Kidney (tissue), 2 donors: ENCODE measurements around a stretch of chr11.

DNA sequence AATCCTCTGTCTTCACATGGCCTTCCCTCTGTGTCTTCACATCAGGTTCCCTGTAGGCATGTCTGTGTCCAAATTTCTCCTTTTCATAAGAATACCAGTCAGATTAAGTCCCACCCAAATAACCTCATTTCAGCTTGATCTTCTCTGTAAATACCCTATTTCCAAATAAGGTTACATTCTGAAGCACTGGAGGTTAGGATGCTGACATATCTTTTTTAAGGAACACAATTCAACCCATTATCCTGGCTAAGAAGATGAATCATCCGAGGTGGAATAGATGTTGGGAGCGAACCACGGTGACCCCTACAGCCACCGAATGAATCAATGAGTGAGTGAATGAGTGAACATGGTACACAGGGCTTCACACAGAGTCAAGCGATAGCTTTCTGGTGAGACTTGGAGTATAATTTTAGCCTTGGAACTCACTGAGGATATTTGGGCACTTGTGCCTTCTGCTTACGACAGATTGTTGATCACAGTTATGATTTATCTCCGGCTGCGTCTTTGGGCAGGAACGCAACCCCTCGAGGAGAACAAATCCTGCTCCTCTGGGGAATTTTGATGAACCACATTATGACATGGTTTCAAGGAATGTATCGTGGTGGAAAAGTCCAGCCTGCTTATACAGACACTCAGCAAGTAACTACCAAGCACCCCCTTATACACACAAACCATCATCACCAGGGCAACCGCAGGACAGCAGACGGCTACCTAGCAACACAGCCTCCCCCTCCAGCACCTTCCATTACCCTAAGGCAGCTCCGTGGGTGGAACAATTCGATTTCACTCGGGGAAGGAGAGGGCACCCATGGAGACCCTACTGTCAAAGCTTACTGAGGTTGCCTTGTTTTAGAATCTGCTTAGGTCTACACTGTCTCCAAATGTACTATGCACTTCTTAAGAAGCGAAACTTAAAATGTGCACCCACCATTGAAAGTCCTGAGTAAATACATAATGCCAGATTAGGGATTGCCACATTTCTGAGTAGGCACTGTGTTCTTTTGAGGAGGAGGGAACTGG, 34.0 kb upstream of the MICAL2 start:
- PRO-cap, result unidirectional peak, plus-strand start at position 786 of the sequence
- RRBS, result no CpG with 5 or more reads among the region's 17 CpGs

DNA sequence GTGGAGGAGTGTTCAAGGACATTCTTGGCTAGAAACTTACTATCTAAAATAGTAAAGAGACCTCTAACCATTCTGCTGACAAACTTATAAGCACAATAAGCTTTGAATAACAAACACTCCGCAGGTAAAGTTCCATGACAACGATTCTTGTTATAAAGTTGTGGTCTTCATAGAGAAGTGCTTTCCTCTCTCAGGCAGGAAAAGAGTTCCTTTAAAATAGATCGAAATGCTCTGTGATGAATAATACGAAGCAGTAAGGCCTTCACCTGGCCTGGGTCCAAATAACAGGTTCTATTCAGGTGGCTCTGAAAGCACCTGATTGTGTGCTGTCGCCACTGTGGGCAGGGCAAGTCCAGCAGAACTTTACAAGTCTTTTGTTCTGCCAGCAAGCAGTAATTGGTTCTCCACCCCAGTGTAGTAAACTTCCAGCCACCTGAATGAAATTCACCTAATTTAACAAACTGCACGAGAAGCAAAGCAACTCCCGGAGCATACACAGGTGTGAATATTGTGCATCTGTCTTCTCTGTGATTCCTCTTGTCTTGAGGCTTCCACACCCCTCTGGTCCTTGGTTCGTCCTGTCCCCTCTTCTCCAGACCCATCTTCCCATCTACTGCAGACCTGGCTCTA, 15.1 kb upstream of the MICAL2 start:
- PRO-cap, result no peak
- RRBS, result no CpG with 5 or more reads among the region's 8 CpGs

GRCh38 chr11:12103725-12104353, 6.6 kb upstream of the MICAL2 start:
- PRO-cap, result no peak
- RRBS, result no CpG with 5 or more reads among the region's 3 CpGs

DNA sequence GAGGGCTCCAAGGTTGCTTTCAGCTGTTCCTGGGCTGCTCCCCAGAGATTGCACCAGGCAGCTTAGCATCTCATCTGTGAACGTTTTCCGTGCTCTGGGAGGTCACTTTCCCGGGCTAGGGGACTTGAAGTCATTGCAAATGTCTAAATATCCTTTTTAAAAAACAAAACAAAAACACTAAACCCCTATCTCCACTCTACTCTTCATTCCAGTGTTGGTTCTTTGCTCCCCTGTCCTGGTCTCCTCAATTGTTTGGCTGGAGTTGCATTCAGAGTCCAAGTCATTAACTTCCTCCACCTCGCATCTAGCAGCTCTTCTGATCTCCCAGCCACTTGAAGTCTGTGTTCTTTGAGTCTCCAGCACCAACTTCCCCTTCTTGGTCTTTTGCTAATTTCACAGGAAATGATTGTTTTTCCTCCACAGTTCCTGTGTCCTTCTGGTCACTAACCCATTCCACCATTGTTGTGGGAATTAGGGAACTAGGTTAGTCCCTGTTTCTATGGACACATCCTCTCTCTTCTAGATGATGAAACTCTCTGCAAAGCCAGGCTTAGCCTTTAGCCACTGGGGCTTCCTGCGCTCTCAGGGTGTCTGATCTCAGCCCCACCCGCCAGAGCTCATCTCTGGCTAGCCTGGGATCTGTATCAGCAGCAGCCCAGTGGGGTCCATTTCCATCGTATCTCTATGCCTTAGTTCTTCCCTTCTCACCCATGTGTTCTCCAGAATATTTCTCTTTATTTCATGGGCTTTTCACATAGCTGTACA, 14.3 kb downstream of the MICAL2 start:
- PRO-cap, result no peak
- RRBS, result no CpG with 5 or more reads among the region's 7 CpGs

GRCh38 chr11:12127487-12127916, 17.1 kb downstream of the MICAL2 start:
- PRO-cap, result no peak
- RRBS, result no CpG with 5 or more reads among the region's 3 CpGs

GRCh38 chr11:12143503-12144327, 33.3 kb downstream of the MICAL2 start:
- PRO-cap, result unidirectional peak, plus-strand start at chr11:12143933
- RRBS, result no CpG with 5 or more reads among the region's 7 CpGs

- PRO-cap, result no peak
- RRBS, result 100% methylated on average over 1 of the region's 7 CpGs
Observed at GRCh38 chr11:12150820-12151197, 40.4 kb downstream of the MICAL2 start.

DNA sequence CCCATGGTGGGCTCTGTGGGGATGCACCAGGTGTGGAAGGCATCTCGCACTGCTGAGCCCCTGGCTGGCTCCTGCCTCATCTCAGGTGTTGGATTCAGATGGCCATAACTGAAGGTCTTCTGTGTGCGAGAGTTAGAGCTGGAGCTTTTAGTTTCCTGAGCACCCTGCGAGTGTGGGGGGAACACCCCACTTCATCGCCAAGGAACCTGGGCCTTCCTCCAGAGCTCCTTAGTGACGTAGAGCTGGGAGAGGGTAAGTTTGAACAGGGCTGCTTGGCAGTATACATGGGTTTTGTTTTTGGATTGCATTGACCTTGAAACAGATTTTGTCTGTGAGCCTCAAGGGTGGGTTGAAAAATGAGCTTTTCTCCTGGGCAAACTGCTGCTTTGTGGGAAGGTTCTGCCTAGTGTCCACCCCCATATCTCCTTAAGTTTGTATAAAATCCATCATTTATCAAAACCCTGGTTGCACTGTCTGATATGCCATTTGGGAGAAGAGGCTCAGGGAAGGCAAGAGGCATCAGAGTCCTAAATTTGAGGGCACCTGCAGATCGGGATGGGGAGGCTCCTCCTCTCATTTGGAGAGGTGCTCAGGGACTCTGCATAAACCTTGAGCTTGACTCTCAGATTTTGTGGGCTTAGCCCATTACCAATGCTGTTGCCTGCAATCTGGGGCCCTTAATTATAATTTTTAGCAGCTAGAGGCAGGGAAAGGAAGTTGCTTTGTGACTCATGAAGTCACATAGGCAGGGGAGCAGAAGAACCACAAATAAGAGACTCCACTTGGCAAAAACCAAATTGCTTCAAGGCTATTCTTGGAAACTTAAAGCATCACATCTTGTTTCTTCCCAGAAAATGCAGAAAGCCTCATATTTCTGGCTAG, 46.6 kb downstream of the MICAL2 start:
- PRO-cap, result no peak
- RRBS, result no CpG with 5 or more reads among the region's 6 CpGs

DNA sequence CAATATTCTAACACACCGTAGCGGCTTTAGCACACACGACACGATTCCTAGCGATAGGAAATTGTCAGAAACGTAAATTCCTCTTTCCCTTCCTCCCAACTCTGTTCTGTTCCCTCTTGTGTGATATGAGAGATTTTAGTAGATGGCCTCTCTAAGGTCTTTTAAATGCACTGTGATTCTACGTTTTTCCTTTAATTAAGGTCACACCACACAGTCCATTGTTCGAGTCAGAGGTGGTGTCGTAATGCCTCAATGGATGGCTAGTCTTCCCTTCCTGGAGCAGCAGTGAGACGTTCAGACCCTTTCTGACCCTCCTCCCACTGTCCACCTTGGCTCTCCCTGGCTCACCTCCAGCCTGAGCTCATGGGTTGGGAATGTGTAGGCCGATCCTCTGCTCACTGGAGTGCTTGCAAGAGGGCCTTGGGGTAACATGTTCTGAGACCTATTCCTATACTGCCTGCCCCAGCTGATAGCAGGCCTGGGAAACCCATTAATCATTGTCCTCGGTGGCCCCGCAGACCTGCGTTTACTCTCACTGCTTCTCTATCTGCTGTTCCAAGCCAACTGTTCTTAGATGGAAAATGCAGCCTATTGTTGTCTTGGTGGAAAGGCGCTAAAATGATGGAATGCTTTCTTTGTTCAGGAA, 72.2 kb downstream of the MICAL2 start:
- PRO-cap, result no peak
- RRBS, result no CpG with 5 or more reads among the region's 15 CpGs

DNA sequence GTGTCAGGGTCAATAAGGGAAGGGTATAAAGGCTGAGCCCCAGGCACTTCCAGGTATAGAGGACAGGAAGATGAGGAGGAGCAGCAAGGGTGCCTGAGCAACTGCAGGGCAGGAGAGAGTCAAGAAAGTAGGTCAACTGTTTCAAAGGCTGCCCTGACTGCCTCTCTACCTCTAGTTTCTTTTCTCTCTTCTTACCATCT, 86.0 kb downstream of the MICAL2 start:
- PRO-cap, result no peak

DNA sequence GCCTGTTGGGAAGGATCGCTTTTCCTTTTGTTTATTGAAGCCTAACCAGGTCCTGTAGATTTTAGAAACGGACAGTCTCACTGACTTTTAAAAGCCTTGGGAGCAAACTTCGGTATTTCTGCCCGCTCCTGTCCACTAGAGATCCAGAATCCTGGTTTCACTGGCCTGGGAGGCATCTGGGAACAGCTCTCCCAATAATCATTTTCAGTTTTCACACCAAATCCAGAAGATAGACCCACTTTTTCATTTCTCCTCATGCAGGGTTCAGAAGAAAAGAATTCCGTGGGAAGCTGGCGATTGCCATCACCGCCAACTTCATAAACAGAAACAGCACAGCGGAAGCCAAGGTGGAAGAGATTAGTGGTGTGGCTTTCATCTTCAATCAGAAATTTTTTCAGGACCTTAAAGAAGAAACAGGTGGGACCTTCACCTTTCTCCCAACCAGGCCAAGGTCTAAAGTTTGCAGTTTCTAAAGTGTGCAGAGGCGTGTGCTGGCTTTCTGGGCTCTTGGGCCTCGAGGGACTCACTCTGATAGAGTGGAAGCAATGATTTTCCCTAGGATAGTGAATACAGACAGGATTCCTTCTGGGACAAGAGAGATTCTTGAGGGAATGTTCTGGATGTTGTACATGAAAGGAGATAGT, 102.7 kb downstream of the MICAL2 start:
- PRO-cap, result no peak
- RRBS, result no CpG with 5 or more reads among the region's 10 CpGs

GRCh38 chr11:12287379-12288297, 89.7 kb upstream of the PARVA start:
- PRO-cap, result no peak
- RRBS, result no CpG with 5 or more reads among the region's 14 CpGs

- PRO-cap, result no peak
- RRBS, result no CpG with 5 or more reads among the region's 4 CpGs
Observed at GRCh38 chr11:12329105-12329620, 48.2 kb upstream of the PARVA start.

GRCh38 chr11:12379816-12381052, 2.9 kb downstream of the PARVA start:
- PRO-cap, result no peak
- RRBS, result no CpG with 5 or more reads among the region's 10 CpGs

- PRO-cap, result no peak
- RRBS, result no CpG with 5 or more reads among the region's 3 CpGs
Observed at GRCh38 chr11:12390579-12391177, 13.3 kb downstream of the PARVA start.

DNA sequence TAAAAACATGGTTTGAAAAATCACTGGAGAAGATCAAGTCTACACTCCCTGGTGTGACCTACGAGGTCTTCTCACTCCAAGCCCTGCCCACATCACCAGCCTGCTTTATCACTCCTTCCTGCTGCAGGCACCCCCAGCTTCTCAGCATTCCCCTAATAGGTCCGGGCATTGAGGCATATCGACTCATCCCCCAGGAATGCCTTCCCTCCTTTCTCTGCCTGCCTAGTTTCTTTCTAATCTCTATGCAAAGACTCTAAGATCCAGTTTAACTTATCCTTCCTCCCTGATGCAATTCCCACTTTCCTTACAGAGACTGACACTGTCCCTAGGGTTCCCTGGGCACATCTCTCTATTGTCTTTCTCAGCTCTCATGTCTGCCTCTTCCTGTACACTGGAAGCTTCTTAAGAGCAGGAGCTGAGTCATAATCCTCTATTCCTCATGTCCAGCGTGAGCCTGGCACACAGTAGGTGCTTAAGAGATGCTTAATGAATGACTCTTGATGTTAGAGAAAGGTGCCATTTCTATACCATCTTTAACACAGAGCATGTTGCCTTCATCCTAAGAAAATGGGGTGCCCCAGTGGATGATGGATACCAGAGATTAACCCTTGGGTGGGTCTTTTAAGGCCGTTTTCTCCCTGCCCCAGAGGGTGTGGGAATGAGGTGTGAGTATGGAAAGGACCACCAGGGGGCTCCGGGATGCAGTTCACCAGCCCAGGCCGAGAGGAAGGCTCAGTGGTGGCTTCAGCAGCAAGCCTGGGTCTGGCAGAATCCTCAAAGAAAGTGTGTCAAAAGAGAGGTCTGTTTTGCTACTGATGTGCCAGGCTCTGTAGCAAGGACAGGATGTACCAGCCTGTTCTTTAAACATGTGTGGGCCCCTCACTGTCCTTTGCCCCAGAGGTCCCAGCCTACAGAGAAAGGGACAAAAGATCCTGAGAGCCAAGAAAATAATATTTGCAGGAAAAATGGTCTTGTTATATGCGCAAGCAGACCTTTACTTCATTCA, 34.7 kb downstream of the PARVA start:
- PRO-cap, result no peak
- RRBS, result no CpG with 5 or more reads among the region's 8 CpGs

DNA sequence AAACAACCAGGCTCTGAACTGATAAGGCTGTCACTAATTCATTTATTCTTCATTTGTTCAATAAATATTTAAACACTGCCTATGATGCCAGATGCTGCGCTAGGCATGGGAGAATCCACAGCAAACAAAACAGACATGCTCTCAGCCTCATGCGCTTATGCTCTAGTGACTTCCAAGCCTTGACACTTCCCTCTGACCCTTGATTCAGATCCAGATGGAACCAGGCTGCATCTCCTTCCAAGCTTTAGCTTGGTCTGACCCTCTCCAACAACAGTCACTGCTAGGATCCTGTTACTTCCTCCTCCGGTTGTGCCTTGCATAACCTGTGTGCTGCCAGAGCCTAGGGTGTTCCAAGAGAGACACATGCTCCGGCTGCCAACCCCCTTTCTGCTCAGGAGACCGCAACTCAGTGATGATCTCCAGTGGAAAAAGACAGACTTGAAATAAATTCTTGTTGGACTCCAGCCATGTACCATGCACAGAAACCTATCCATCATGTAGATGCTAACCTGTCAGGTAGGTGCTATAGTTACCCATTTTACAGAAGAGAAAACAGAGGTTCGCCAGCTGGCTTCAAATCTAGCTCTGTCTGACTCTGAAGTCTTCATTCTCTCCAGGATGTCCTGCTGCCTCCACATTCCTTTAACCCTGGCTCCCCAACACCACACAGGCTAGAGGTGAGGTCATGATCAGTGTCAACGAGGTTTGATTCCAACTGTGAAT, 136.3 kb upstream of the TEAD1 start:
- PRO-cap, result no peak
- RRBS, result 55% methylated on average over 2 of the region's 7 CpGs

DNA sequence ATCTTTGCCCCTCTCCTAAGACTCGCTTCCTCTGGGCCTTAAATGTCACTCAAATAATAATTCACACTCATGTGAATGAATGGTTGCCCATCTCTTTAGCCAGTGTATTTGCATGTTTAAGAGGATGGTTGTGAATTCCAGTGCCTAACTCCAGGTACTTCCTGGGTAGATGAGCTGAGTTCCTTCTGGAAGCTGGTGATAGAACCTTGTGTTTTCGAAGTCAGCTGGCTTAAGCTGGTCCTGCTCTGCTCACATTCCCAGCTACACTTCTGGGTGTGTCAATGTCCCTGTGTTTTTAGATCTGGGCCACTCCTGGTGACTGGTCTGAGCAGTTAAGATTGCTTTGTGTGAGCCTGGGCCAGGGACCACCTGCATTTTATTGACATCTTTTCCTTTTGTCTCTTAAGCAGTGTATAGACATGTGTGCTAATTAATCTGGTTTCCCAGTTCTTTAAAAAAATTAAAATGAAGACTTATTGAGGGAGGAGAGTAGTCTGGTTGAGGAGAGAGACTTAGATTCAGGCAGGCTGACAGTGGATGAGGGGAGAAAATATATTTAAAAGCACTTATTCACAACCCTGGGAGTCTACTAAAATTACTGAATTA, 10.7 kb downstream of the TEAD1 start:
- PRO-cap, result no peak
- RRBS, result no CpG with 5 or more reads among the region's 2 CpGs

DNA sequence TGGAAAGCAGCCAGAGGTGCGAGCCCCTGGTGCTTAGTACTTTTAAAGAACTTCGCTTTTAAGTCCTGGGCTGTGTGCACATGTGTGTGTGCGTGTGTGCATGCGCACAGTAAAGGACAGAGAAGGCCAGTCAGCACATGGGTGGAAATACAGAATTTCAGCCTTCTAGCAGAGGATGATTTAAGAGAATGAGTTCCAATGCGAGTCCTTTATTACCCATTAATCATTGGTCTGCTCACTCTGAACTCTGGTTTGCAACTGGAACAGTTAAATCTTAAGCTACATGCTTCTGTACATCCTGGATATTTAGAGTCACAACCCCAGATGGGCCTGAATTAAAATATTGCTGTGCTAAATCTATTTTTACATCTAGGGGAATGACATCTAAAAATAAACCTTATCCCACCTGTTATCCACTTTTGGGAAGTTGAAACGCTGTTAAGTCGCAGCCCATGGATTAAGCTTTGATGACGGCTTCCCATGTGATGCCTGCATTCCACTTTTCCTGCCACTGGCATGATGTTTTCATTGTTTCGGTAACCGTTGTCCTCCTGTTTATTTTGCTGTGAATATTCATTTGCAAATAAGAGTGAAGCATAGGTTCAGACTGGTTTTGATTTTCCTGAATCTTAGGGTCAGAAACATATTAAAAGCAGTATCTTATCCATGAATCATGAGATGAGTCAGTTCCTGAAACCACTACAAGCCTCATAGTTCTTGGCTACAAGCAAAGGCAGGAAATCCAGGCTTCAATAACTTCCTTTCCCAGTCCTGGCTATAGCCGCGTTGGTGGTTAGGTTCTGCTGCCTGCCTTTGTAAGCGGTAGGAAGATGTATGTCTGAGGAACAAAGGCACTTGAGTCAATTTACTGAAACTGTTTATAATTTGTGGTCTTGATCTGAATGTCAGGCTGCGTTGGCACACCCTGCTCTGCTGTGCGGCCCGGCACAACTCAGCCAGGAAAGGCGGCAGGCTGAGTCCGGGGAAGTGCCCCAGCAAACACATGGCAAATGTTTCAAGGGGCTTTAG, 19.2 kb downstream of the TEAD1 start:
- PRO-cap, result unidirectional peak, plus-strand start at position 730 of the sequence; unidirectional peak, plus-strand start at position 755 of the sequence
- RRBS, result no CpG with 5 or more reads among the region's 18 CpGs

GRCh38 chr11:12829495-12830652, 155.7 kb downstream of the TEAD1 start:
- PRO-cap, result no peak
- RRBS, result no CpG with 5 or more reads among the region's 5 CpGs